ENCODE results near the genes STAC2 and IKZF3.

- PRO-cap: no peak
These were observed 3.0 kb upstream of the ARL5C start for GRCh38 chr17:39169107-39169315.

DNA sequence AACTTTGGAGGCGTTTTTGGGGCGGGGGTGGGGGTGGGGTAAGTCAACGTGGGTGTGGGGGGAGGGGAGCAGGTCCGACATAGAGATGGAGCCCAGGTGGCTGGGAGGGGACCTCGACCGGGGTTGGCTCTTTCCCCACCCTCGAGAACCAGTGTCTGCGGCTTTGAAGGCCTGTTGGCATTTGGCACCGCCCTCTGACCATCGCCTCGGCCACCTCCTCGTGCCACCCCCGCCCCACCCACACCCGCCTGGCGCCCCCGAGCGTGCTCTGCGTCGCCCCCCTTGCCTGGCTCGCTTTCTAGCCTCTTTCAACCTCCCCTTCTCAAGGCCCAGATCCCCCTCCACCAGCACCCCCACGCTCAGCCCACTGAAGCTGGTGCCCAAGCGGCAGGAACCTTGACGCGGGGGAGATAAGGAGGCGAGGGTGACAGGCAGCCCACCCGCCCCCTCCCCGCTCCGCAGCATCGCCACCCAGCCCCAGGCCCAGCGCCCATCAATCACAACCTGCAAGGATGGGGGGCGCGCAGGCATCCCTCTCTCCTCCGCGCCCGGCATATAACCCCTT lies 622 bp downstream of the CACNB1 start:
- PRO-cap: no peak

- PRO-cap: unidirectional peak, minus-strand start at chr17:39225944
These were observed at the start of gene STAC2 for GRCh38 chr17:39225276-39226303. TSS of gene STAC2 (minus strand) at chr17:39225945.

- PRO-cap: no peak
These were observed 3.5 kb upstream of the STAC2 start for GRCh38 chr17:39229165-39229774.

DNA sequence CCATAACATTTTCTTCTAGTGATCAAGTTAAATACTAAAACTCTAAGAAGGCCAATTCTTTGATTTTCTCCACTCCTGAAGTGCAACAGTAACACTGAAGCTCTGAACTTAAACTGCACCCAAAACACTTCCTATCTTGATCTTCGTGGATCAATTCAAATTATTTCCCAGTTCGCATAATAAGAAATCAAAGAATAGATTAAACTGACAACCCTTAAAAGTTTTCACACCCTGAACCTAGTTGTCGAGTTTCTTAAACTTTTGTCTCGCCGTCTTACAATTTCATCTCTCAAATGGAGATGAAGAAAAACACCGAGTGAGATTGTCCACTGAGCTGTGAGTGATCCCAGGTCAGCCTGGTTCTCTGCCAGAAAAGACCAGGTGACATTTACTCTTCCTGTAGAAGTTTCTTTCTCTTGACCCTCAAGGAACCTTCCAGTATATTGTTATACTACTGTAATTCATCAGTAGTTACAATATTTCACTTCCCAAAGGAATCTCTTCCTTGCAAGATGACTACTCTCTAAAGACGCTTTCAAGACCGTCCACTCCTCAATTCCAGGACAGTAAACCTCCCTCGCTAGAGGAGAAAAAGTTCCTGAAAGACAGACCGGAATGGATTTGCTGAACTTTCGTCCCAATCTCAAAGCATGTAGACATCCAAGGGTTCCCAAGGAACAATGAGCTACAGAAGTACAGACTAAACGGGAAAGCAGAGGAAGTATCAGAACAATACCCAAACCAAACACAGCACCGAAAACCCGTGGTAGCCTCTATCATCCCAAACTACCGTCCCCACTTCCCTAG lies 1.1 kb downstream of the FBXL20 start:
- PRO-cap: no peak

DNA sequence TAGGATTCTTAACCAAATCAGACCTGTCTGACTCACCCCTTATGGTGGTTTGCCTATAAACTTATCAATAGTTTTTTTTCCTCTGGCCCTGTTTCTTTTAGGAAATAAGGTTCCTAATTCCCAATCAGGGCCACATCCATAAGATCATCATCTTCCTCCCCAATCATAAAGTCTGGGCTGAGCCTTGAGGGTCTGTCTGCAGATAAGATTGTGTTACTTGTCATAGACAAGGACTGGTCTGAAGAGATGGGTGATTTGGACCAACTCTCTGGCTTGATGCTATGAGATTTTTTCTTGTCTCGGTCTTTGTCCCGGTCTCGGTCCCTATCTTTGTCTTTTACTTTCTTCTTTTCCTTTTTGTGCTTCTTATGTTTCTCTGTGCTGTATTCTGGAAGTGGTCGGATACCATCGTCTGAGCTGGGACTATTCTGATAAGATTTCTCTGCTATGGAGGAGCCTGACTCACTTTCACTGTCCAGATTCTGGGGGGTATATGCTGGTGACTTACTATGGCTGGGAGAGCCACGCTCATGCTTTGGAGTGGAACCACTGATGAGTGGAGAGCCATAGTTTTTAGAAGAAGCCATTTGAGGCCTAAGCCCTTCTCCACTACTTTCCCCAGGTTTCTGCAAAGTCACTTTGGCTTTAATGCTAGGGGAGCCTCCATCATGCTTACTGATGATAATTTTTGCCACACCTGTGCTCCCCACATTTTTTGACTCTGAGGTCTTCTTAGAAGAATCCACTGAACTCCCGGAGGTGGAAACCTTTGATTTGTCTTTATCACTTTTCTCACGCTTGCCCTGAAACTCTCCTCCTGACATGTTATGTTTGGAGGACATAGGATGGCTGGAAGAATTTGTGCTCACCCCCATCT lies 6.2 kb upstream of the FBXL20 start:
- PRO-cap: no peak

DNA sequence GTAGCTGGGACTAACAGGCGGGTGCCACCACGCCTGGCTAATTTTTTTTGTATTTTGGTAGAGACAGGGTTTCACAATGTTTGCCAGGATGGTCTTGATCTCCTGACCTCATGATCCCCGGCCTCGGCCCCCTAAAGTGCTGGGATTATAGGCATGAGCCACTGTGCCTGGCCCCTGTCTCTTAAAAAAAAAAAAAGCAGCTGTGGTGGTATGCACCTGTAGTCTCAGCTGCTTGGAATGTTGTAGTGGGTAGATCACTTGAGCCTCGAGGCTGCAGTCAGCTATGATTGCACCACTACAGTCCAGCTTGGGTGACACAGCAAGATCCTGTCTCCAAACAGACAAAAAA lies 24.2 kb downstream of the CDK12 start:
- PRO-cap: no peak

DNA sequence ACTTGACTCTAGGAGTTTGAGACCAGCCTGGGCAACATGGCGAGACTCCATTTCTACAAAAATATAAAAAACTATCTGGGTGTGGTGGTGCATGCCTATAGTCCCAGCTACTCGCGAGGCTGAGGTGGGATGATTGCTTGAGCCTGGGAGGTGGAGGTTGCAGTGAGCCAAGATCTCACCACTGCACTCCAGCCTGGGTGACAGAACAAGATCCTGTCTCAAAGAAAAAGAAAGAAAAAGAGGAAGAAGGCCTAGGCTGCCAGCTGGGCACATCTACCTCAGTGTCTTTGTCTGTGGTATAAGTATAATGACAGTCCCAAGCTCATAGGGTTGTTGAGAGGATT lies 13.8 kb downstream of the NEUROD2 start:
- PRO-cap: no peak

DNA sequence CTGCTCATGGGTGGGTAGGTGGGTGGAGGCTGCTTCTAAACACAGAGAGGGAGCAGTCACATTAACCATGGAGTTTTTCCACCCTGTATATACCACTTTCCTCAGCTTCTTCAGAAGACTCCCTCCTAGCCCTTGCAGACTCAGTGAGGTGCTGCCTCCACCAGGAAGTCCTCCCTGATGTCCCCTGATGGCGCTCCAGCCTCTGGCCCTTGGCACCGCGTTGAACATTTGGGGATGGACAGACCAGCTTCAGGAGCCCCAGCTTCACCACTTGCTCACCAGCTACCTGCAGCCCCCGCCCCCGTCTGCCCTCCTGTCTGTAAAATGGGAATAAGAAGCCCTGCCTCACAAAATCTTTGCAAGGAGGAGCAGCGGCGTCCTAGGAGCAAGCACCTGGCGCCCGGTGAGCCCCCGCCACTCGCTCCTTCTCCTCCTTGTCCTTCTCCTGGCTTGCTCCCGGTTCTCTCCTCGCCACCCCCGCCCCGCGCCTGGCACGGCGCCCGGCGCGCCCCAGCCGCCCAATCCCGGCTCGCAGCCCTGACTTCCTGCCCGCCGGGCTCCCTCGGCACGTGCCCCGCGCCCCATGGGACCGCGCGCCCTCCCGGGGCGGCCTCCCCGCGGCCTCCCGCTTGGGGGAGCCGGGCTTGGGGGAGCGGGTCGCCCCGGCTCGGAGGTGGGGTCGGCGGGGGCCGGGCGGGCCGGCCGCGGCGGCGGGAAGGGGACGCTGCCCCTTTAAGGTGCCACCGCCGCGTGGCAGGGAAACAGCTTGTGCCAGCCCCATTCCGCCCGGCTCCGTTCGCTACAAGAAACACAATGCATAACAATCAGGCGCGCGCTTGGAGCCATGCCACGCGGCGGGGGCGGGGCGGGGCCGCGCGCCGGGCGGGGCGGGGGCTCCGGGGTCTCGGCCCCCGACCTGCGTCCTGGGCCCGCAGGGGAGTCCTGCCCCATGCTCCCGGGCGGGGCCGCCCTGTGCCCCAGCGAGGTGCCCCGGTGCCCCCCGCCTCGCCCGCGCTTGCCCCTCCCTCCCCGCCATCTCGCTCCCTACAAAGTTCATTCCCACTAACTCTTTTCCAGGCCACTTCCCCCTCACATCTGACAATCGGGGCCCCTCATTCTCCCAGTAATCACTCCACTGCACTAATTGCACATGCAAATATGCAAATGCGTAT lies 9.1 kb upstream of the PPP1R1B start:
- PRO-cap: no peak

DNA sequence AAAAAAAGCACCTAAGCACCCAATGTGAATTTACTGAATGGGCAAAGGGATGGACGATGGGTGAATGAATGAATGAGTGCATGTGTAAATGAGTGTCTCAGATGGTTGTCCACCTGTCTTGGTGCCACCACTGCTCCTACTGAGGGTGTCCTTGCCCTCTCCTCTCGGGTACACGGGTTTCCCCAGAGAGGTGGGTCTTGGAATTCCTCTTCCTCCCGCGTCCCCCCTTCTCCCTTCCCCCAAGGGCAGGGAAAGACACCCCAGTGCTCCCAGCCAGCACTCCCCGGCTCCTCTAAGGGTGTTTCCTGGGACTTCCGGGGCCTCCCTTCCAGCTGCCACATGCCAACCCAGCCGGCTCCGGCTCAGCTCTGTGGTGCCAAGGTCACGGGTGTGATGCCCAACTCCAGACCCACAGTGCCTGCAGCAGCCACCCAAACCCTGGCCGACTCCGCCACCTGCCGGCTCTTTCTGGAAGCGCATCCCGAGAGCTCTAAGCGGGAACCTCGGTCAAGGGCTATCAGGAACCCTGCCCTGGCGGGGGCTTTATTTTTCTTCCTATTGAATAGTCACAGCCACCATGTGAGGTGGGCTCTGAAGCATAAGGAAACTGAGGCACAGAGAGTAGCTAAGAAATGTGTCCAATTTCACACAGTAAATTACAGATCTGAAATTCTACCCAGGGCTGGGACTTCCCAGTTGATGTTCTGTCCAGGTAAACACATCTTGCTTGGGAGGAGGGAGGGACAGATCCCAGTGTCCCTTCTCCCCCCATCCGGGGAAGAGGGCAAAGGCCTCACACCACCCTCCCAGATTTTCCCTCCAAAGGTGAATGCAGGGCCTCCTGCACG lies 3.4 kb upstream of the PPP1R1B start:
- PRO-cap: no peak

- PRO-cap: bidirectional peak, plus-strand start at chr17:39632361, minus-strand start at chr17:39632364; unidirectional peak, minus-strand start at chr17:39632822
These were observed 4.6 kb upstream of the STARD3 start for GRCh38 chr17:39631990-39633077.

- PRO-cap: no peak
These were observed 5.0 kb upstream of the TCAP start for GRCh38 chr17:39660113-39660646.

DNA sequence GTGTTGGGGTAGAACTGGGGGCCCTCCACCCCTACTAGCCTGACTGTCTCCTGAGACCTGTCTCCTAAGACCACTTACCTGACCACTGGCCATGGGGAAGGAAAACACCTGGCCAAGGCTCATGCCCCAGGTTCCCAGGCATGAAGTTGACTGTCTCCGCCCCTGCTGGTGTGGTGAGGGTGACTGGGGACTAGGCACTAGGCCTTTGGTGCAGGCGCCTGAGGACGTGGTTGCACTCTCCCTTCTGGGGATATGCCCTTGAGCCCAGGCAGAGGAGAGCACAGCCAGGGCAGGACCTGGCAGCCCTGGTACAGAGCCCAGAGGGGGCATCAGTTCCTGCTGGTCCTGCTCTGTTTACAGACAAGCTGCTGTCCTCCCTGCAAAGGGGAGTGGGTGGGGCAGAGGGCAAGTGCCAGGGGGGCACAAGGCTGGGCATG lies 469 bp upstream of the TCAP start:
- PRO-cap: no peak

DNA sequence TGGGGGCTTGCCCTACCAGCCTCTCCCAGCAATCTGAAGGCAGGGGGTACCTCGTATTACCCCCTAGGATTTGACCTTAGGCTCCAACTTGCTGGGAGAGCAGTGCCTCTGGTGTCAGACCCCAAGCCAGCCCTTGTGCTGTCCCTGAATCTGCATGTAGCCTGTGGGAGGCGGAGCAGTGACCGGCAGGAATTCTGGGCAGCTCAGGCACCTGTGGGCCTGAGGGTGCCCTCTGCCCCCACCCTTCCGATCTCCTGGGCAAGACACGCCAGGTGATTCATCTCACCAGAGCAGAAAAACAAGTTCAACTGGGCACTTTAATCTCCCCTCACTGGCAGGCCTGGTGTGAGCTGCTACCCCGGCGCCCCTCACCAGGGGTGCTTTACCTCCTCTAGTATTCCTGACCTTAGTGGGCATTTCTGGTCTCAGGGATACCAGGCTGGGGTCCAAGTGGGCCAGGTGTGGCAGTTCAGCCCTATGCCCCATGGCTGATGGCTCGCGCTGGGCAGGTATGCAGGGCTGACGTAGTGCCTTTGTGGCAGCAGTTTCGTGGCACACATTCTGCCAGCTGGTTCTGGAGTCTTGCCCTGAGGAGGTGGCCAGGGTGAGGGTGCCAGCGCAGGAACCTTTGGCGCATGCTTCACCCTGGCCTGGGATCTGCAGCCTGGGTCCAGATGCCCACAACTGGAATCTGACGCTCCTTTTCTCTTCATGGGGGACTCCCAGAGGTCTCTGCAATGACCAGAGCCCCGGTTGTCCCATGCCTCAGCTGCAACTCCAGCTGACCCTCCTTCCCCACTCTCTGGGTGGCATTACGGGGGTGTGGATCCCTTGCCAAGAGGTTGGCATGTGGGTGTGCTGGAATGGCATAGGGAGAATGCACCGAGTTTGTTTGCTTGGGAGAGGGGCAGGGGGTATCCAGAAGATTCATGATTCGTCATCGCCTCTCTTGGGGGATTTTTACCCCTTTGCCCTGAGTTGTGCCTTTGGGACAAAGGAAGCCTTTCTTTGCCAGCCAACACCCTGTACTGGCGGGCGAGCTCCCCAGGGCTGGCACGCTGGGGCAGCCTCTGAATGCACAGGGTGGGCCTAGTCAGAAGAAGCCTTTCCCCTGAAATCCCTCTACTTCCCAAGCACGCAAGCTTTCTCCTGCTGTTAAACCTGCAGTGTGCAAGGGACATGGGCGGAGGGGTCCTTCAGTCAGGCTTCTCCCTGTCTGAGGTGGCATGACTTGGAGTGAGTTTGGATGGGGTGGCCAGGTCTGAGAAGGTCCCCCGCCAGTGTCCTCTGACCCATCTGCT lies 6.3 kb downstream of the ERBB2 start:
- PRO-cap: no peak

GRCh38 chr17:39740960-39741790 lies 3.4 kb downstream of the GRB7 start:
- PRO-cap: no peak

DNA sequence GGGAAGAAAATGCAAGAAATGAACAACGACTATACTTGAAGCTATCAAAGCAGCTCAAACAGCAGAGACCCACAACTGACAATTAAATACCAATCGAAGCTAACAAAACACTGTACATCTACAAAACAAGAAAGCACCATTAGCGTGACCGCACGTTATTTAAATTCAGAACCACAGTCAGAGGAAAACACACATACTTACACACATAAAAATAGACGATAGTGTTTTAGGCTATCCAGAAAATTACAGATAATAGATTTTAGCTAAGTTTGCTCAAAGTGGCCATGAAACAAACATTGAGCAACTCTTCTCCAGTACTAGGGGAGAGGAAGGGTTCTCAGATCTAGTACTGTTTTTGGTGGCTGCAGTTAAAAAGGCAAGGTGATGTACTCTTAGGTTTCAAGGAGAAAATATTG lies 55.2 kb downstream of the GRB7 start:
- PRO-cap: no peak

GRCh38 chr17:39863688-39864548 lies at the start of gene IKZF3:
TSS of gene IKZF3 (minus strand) at chr17:39864312.
- PRO-cap: bidirectional peak, plus-strand start at chr17:39864388, minus-strand start at chr17:39864272

- PRO-cap: no peak
These were observed 957 bp upstream of the ZPBP2 start for GRCh38 chr17:39866994-39867495.

- PRO-cap: no peak
These were observed 878 bp upstream of the GSDMB start for GRCh38 chr17:39919236-39919790.

GRCh38 chr17:39964033-39964240 lies 1.1 kb downstream of the GSDMA start:
- PRO-cap: no peak

Data from sternocleidomastoid (tissue), 1 donor.